Bronchus (tissue), 1 donor: ENCODE measurements around the genes PIAS2 and ZBTB7C.

DNA sequence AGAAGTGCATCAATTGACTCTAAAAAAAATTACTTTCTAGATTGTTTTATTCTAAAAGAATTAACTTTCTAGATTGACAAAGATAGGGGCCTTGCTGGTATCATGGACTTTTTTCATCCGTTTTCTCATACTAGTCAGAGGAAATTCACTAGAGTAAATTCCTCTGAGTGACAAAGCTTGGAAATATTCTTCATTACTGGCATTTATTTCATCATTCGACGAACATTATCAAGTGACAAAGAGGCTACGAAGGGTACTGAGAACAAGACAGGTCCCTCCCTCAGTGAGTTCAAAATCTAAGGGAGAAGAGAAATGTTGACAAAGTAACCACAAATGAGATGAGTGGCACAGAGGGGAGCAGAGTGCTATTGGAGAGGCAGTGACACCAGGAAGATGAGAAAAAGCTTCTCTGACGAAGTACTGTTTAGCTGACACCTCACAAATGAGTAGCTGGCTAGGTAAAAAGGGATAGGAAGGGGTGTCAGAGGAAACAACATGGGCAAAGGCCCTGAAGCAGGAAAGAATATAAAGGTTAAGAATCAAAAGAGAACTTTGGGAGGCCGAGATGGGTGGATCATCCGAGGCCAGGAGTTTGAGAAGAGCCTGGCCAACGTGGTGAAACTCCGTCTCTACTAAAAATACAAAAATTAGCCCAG, 4.2 kb downstream of the EPG5 start:
- PRO-cap, result no peak

DNA sequence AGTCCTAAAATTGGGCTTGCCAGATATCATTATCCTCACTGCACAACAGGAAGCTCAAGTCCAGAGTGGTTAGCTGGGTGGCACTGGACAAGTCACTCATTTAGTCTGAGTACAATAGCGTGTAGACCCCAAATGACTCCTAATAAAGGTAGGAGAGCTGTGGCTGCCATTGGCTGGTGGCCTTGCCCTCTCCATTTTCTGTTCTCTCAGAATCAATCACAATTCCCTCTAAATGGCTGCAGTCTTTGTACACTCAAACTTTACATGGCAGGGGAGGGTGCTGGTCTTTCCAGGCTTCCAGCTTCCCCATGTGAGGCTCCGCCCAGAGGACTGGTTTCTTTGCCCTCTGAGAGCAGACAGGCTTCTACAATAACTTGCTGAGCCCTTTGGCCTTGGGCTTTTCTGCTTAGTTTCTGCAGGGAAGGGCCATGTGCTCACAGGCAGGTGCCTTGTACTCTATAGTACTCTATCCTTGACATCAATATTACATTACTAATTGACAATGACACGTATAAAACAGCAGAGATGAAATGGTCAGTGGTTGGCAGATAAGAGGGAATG, 11.6 kb downstream of the PSTPIP2 start:
- PRO-cap, result no peak

DNA sequence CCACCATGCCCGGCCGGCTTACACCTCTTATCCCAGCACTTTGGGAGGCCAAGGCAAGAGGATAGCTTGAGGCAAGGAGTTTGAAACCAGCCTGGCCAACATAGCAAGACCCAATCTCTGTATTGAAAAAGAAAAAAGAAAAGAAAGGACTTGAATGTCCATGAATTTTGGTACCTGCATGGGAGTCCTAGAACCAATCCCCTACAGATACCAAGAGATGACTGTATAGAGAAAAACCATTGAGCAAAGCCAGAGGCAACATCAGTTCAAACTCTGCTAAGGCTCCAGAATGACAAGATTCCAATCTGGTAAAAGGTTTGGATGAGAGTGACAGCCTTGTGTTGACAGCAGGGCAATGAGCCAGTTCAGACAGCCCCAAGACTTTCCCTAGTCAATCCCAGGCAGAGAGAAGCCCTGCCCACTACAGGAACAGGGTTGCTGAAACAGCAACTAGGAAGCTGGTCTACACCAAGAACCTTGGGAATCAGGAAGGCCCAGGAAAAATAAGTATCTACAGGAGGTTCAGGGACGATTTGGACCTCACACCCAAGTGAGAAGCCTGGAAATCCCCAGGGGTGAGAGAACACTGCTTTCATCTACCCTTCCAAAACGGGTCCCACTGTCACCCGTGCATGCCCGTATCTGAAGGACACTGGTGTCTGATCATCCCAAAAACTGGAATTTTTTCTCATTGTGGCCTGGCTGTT, 3.3 kb downstream of the PSTPIP2 start:
- PRO-cap, result no peak

DNA sequence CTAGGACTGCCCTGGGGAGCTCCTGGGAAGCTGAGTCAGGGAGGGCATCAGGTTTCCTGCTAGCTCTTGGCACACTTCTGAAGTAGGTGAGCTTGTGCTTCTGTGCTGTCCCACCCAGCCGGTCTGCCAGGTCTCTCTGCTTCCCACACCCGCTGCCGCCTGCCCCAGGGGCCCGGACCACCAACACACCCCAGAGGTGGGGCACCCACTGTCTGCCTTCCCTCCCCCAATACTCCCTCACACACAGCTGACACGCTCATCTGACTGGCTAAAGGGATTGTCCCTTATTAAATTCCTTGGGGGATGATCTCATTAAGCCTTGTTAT, 21.0 kb upstream of the C18orf25 start:
- PRO-cap, result no peak

DNA sequence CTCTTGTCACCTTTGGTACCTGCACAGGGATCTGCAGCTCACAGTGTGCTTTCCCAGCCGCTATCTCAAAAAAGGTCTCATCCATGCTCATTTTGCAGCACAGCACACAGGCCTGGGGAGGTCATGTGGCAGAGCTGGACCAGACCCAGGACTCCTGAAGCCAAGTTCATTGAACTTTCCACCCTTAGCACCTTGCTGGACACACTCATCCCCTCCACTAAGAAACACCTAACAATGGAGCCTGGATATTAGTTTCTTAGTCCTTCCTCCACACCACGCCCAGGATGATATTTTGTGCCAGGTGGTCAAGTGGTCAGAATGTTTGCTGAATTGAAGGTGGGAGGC, 43.1 kb upstream of the RNF165 start:
- PRO-cap, result no peak

GRCh38 chr18:46916741-46917569, at the start of gene PIAS2:
PIAS2 (minus strand) TSS chr18:46917507.
- PRO-cap, result bidirectional peak, plus-strand start at chr18:46917233, minus-strand start at chr18:46917176; bidirectional peak, plus-strand start at chr18:46917602, minus-strand start at chr18:46917438

- PRO-cap, result no peak
These were observed 11.9 kb upstream of the SKOR2 start for GRCh38 chr18:47263159-47264027.

DNA sequence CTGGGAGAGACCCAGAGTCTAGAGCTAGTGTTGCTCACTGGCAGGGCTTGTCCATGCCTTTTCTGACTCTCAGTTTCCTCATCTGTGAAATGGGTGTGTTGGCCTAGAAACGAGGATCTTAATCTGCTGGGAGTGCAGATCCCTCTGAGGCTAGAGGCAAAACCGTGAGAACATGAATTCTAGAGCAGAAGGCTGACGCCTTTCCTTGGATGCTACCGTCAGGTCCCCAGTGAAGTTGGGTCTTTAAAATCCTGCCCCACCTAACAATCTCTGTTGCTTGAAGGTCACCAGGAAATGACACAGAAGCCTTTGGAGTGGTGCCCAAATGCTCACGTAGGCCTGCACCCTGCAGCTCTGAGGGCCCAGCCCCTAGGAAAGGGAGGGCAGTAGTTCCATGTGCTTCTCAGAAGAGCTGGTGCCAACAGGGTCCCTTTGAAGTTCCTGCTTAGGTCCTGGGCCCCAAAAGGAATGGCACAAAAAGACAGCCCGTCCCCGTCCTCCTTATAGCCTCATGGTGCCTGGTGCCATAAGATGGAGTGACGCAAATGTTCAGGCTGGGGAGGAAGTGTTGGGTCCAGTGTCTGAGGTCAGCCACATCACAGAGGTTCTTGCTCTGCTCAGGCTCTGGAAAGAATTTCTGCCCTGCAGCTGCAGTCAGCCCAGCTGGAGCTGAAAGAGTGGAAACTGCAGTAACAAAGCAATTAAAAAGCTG, 73.3 kb upstream of the SMAD2 start:
- PRO-cap, result no peak

- PRO-cap, result bidirectional peak, plus-strand start at chr18:48008468, minus-strand start at chr18:48008284
These were observed 77.6 kb upstream of the SMAD2 start for GRCh38 chr18:48007577-48008910.

- PRO-cap, result no peak
These were observed 176.4 kb upstream of the SMAD2 start for GRCh38 chr18:48106773-48107400.

DNA sequence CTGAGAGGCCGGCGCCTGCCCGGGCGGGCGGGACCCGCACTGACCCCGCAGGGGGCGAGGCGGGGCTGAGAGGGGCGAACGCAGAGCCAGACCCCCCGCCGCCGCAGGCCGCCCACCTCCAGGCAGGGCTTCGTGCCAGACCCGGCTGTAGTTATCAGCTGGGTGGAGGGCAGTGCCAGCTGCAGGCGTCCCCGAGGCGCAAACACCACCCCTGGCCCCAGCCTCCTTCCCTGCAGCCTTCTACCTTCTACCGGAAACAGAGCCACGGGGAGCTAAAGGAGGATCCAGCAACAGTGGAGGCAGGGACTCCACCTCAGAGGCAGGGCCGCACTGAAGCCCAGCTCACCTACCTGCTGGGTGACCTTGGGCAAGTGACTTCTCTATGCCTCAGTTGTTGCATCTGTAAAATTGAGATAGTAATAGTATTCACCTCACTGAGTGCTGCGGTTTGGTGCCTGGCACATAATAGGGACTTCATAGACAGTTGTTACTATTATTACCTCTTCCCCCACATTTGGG, 231.6 kb upstream of the SMAD2 start:
- PRO-cap, result no peak

DNA sequence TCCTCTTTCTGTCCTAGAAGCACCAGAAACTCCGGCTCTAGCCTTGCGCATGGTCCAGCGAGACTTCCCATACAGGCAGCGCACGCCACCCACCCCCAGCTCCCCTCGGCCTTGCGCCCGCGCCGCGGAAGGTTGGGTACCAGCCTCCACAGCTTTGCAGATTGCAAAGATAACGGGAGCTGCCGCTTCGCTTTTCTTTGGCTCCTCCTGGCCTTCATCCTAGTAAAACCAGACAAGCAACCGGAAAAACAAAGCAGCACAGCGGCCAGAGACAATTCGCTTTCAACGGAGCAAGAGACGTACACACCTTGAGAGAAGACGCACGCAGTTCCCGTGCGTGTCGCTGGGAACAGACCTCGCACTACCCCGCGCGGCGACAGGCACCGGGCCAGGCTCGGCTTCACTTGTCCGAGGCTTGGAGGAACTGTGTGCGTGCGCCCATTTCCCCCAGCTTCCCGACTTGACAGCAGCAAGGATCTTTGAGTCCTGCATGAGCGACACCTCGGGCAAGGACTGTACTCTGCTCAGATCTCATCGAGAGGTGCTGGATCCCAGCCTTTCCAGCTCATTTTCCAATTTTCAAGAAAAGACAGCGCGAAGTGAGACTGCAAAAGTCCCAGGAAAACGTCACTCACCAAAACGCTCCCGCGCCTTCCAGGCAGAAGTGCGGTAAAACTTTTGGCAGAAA, 988 bp downstream of the ZBTB7C start:
- PRO-cap, result no peak

DNA sequence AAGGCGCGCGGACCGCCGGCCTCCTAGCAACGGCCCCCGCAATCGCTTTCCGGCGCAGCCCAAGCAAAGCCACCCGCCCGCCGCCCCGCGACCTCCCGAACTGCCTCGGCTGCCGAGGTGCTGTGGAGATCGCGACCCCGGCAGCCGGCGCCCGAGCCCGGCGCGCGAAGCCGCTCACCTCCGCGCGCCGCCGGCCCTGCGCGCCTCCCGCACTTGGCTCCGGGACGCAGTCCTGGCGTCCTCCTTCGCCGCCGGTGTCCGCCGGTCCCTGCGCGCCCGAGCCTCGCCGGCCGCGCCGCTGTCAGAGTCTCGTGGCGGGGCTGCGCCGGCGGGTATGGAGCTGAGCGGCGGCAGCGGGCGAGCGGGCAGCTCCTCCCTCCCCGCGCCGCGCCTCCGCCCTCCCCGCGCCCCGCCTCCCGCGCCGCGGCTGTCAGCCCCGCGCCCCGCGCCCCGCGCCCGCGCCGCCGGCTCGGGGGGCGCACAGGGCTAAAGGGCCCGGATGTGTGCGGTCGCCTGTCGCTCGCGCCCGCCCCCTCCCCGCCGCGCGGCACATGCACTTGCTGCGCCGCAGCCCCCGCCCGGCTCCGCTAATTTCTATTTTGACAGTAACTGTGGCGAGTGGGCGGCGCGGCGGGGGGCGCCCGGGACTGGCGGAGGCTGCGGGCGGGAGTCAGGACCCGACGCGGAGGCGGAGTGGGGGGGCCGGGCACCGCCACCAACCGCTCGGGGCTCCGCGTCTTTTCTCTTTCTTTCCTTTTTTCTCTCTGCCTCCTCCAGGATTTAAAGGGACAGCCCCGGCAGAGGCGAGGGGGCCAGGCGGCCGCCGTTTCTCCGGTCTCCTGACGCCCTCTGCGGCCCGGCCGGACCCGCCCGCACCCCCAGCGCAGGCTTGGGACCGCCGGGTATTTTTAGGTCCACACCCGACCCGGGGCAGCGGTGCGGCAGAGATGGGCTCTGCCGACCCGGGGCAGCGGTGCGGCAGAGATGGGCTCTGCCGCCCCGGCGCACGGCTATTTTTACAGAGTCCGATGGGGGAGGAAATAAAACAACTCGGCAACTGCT, at the start of gene ZBTB7C:
Gene ZBTB7C, minus strand, starts transcription at position 336 of the 1,062 bp plus-strand sequence.
- PRO-cap, result no peak

- PRO-cap, result no peak
These were observed 46.8 kb upstream of the ZBTB7C start for GRCh38 chr18:48455570-48456768.

GRCh38 chr18:48470311-48470929, 61.2 kb upstream of the ZBTB7C start:
- PRO-cap, result no peak

- PRO-cap, result no peak
These were observed 812 bp downstream of the CTIF start for GRCh38 chr18:48539415-48540270.

- PRO-cap, result no peak
These were observed 44.1 kb downstream of the CTIF start for GRCh38 chr18:48582829-48583392.

DNA sequence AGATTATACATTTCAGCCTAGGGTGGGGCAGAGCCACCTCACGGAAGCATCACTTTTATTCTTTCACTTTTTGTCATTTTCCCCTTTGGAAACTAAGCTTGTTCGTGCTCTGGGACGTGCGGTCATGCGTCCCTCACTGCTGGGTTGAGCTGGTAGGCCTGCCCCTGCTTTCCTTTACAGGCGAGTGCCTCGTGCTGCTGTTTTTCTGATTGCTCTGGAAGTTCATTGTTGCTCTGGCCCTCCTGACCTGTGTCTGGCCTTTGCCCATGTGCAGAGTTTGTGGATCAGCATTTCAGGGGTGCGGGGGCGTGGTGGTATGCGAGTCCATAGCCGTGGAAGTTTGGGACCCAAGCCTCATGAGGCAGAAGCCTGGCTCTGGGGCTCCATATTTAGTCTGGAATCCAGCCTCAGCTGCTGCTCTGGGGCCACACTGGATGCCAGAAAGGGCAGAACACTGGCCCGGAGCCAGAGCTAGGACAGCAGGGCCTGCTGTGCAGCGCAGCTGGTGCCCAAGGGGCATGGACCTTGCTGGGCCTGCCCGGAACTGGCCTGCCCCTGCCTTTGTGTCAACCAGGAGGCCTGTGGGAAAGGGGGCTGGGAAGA, 51.1 kb downstream of the CTIF start:
- PRO-cap, result no peak

GRCh38 chr18:48662239-48662718, 123.4 kb downstream of the CTIF start:
- PRO-cap, result unidirectional peak, minus-strand start at chr18:48662610

DNA sequence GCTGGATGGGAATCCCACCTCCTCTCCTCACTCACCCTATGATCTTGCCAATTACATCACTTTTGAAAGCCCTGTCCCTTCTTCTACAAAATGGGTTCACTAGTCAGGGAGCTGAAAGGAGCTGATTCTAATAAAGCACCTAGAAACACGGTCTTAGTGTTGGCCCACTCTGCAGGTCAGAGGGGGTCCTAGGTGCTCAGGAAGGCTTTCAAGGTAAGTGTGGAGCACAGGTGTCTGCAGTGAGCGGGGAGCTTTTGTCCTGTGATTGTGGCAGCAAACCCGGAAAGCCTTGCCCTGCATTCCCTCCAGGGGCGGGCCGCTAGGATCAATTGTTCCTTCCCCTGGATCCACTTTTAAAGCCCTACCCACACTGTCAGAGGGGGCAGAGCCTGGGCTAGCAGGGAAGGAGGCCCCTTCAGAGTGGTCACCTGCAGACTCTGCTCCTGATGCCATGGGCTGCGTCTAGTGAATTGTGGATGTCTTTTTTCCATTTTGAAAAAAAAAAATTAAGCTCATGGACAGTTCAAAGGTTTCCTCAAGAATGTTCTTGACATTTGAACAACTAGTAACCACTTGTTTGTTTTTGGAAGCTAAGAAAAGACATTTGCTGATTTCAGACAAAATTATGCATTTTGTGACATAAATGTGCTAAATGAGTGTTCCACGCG, 176.1 kb downstream of the CTIF start:
- PRO-cap, result no peak